Ascending aorta (tissue), 1 donor: ENCODE measurements around a stretch of chr5.

- PRO-cap, result no peak
These were observed 3.1 kb upstream of the KDM3B start for GRCh38 chr5:138349187-138349970.

DNA sequence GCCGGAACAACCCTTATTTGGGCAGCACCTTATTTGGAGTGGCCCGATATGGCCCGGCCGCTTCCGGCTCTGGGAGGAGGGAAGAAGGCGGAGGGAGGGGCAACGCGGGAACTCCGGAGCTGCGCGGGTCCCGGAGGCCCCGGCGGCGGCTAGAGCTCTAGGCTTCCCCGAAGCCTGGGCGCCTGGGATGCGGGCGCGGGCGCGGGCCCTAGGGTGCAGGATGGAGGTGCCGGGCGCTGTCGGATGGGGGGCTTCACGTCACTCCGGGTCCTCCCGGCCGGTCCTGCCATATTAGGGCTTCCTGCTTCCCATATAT lies 233 bp upstream of the EGR1 start:
- PRO-cap, result no peak

DNA sequence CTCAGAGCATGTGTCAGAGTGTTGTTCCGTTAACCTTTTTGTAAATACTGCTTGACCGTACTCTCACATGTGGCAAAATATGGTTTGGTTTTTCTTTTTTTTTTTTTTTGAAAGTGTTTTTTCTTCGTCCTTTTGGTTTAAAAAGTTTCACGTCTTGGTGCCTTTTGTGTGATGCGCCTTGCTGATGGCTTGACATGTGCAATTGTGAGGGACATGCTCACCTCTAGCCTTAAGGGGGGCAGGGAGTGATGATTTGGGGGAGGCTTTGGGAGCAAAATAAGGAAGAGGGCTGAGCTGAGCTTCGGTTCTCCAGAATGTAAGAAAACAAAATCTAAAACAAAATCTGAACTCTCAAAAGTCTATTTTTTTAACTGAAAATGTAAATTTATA lies 3.4 kb downstream of the EGR1 start:
- PRO-cap, result no peak

- PRO-cap, result no peak
These were observed 3.7 kb downstream of the EGR1 start for GRCh38 chr5:138469083-138469213.

GRCh38 chr5:138469214-138470244 lies 4.2 kb downstream of the EGR1 start:
- PRO-cap, result no peak

DNA sequence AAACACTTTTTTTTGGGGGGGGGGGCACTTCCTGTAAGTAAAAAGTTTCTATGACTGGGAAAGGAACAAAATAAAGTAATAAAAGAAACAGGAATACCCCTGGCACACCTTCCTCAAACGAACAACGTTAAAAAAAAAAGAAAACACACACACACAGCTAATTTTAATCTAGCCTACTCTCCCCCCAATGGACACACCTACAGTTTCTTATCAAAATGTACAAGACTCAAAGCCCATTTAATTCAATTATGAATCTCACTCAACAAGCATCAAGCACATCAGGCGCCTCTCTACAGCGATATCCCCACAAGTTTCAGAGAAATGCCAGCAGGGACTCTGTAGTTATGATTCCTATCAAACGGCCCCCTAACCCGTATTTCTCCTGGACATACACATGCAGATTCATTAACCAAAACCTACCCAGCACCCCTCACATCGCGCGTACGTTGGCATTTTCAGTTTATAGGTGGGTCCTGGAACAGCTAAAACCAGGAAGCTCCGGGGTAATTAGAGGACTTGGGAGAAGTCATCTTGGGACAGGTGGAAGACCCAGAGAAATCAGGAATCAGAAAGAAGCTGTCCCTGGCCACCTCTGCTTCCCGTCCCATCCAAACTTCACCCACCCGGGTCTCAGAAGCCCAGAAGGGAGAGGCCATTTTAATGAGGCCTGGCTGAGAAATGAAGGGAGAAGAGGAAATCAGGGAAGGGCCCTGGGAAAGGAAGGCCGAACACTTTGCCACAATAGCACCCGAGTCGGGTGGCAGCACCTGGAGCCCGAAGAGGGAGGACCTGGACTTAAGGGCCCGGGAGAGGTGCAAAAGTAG lies 1.1 kb downstream of the ETF1 start:
- PRO-cap, result no peak

DNA sequence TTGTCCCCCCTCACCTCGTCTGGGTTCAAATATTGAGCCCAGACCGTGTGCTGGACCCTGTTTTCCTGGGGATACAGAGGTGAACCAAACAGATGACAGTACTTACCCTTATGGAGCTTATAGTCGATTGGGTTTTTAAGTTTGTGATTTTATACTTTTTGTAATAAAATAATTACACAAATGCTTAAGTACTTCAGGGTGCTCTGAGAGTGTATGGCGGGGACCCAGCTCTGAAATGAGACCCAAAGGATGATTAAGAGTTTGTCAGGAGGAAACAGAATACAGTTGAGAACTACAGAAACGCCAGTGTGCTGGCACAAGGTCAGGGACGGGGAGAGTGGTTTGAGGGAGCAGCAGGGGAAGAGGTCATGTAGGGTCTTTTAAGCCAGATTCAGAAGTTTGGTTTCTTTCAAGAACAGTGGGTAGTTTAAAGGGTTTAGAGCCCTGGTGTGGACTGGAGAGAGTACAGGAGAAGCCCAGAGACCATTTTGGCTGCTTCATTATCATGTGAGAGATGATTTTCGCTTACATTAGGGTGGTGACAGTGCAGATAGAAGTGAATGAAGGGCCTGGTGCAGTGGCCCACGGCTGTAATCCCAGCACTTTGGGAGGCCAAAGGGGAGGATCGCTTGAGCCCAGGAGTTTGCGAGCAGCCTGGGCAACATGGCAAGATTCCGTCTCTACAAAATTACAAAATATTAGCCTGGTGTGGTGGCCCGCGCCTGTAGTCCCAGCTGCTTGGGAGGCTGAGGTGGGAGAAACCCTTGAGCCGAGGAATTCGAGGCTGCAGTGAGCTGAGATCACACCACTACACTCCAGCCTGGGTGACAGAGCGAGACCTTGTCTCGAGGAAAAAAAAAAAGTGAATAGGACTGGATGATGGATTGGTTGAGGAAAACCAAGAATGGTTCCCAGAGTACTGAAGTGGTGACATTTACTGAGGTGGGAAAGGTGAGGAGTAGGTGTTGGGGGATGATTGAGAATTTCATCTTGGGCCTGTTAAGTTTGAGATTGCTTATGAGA lies 1.3 kb upstream of the ETF1 start:
- PRO-cap, result no peak

DNA sequence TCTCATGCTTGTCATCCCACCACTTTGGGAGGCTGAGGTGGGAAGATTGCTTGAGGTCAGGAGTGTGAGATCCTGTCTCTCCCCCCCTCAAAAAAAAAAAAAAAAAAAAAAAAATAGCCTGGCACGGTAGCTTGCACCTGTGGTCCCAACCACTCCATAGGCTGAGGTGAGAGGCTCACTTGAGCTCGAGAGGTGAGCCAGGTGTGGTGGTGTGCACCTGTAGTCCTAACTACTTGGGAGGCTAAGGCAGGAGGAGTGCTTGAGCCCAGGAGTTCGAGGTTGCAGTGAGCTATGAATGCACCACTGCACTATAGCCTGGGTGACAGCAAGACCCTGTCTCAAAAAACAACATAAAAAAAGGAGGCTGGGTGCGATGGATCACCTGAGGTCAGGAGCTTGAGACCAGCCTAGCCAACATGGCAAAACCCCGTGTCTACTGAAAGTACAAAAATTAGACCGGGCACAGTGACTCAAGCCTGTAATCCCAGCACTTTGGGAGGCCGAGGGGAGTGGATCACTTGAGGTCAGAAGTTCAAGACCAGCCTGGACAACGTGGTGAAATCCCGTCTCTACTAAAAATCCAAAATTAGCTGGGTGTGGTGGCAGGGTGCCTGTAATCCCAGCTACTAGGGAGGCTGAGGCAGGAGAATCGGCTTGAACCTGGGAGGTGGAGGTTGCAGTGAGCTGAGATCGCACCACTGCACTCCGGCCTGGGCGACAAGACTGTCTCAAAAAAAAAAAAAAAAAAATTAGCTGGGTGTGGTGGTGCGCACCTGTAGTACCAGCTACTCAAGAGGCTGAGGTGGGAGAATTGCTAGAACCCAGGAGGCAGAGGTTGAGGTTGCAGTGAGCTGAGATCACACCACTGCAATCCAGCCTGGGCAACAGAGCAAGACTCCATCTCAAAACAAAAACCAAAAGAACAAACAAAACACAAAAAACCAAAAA lies 9.9 kb upstream of the ETF1 start:
- PRO-cap, result no peak

DNA sequence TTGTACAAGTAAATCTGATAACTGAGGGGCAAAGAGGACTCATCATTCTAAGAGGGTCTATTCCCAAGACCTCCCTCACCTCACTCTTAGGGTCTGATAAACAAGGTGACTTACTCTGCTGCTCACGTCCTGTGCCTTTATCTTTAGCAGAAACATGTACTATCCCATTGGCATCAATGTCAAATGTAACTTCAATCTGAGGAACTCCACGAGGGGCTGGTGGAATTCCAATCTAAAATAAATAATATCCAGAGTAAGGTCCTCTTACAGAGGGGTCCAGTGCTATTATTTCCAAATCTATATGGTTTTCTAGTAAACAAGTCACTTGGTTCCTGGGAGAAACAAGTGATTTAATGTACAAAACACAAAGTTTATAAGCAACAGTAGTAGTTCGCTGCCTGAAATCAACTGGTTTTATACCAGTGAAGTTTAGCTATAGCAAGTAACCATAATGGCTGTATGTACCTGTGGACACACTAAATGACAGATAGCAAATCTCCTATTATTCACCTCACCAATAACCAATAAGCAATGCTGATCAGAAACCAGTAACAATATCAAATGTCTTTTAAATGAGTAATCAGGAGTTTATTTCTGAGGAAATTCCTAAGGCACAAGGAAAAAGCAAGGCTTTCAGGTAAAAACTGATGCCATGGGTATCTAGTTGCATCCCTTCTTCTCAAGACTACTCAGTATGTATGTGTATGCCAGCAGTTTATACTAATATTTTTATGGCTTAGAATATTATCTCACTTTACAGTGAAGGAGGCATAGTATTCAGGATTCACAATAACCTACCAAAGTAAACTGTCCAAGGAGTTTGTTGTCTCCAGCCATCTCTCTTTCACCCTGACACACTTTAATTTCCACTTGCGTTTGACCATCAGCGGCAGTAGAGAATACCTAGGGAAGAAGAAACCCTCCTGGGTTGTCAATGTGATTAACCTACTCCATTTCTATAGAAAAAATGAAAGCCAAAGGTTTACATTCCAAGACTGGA lies 15.0 kb upstream of the ETF1 start:
- PRO-cap, result no peak

GRCh38 chr5:138753533-138754613 lies 648 bp downstream of the CTNNA1 start:
- PRO-cap, result unidirectional peak, minus-strand start at chr5:138754351

DNA sequence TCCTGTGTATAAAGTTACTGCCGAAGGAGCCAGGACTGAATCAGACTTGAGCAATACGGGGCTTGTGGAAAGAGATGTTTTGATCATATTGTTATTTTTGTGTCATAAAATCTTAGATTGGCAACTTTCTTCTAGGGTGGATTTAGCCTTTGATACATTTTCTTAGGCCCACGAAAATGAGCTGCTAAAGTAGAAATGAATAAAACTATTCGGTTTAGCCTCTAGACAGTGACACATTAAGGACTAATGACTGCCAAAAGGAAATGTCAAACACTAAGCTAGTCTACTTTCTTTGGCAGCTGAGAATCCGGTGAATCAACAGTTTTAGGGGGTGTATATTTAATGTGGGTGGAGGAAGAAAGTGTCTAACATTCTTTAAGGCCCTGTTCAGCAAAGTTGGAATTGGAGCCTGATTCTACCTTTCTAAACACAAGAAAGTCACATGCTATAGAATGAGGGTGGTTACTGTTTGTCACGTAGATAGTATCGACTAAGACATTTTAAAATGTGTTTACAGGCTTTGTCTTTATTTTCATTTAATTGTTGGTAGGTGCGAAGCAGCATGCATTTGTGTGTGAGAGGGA lies 30.0 kb downstream of the LRRTM2 start:
- PRO-cap, result no peak

- PRO-cap, result no peak
These were observed 86.8 kb downstream of the SIL1 start for GRCh38 chr5:139111338-139111874.

GRCh38 chr5:139182065-139182425 lies 16.1 kb downstream of the SIL1 start:
- PRO-cap, result unidirectional peak, minus-strand start at chr5:139182227

DNA sequence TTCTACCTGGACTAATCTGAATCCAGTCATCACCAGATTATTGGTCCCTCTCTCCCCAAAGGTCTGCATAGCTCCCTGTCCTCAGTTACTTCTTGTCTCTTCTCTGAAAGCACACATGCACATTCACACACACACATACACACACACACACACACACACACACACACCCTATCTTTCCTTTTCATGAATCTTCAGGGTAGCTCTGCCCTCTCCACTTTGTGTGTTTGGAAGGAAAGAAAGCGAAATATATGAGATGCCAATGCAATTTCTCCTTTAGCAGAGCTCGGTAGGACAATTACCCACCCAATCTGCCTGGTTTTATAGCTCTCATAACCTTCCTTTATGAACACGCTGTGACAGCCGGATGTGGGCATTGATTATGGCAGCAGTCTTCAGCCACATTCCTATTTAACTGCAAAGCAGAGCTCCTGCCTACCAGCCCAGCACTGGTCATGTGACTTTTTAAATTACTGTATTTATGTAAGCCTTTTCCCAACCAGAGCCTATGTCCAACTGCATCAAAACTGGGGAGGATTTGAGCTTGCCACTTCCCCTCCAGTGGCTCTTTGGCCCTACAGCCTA lies 21.0 kb upstream of the MATR3 start:
- PRO-cap, result no peak

DNA sequence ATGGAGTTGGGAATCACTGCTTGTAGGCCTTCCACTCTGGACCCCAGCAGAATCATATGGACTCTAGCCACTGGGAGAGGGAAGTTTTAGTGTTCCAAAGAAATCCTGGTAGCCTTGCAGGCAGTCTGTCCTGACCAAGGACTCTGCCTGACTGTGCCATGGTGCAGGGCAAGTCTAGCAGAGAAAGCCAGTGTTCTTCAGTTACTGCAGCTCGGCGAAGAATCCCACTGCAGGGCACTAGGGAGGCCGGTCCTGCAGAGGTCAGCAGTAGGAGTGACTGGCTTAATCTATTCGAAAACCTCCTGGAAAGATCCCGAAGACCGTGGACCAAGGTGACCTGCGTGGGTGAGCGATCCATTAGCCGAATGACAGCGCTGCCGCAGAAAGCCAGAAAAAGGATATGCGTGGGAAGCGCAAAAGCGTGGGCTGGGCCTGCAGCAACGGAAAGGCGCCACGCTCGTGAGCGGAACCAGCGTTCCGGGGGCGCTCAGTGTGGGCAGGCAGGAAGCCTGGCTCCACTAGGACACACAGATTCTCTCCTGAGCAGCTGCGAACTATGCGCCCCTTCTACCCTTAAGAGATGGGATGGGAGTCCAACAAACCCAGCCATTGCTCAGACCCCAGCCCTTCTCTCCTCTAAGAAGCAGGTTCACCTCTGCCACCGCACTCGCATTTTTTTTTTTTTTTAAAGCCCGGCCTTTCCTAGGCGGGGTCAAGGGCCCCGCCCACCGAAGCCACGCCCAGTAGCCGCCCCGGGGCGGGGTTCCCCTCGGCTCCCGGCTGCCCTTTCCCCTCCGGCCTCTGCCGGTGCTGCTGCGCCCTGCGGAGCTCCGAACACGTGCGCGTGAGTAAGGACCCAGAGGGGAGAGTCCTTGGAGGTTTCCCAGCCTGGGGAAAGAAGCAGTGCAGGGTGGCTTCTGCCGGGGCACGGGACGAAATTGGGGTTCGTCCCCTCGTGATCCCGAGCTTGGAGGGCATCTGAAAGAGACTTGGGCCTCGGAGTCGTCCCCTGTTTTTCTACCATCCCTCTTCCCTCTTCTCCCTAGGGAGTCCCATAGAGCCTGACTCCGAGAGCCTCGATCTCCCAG lies 19.9 kb upstream of the MATR3 start:
- PRO-cap, result bidirectional peak, plus-strand start at position 886 of the sequence, minus-strand start at position 685 of the sequence

GRCh38 chr5:139342020-139342715 lies 514 bp downstream of the PAIP2 start:
- PRO-cap, result bidirectional peak, plus-strand start at chr5:139342441, minus-strand start at chr5:139342354

- PRO-cap, result no peak
These were observed 15.6 kb upstream of the SPATA24 start for GRCh38 chr5:139419294-139420089.

DNA sequence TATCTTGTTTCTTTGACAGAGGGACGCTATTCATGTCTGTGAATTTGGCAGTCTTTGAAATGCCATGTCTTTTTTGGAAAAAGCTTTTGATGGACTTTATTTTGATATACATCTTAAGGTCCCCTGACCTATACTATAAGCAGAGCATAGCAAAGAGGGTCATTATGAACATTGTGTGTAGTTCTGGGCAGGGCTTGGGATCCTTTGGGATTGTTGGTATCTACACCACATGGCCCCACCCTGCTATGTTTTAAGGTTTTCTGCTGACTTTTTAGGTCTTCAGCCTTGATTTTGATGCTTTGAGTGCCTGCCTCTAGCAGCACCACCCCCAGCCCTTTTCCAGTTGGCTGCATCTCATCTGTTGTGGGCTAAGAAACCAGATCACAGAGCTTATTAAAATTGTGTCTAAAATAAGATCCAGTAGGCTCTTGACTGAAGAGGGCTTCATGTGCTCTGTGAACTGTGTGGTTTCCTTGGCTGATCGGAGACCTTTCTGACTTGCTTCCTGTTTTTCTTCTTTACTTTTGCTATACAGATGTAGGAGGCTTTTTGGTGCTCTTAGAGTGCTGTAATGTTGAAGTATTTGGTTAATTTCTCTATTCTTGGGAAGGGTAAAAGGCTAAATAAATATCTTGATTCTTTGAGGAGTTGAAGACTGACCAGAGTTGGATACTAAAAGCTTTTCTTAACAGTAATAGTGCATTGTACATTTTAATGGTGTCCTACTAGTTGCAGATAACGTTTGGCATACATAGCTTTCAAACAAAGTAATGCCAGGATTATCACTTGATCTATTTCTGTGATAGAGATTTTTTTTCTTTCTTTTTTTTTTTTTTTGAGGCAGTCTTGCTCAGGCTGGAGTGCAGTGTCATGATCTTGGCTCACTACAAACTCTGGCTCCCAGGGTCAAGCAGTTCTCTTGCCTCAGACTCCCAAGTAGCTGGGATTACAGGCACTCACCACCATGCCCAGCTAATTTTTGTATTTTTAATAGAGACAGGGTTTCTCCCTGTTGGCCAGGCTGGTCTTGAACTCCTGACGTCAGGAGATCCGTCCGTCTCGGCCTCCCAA lies 4.4 kb downstream of the UBE2D2 start:
- PRO-cap, result no peak

GRCh38 chr5:139574151-139574900 lies 13.2 kb downstream of the UBE2D2 start:
- PRO-cap, result no peak

- PRO-cap, result no peak
These were observed 4.4 kb upstream of the CXXC5 start for GRCh38 chr5:139643417-139644524.